SJSA1 (cell line): Measurements from ENCODE around the genes KRT6C, KRT77 and SOAT2.

- RAMPAGE, long total RNA: no peak
These were observed 36.7 kb downstream of the SMIM41 start for GRCh38 chr12:52115979-52116878.

DNA sequence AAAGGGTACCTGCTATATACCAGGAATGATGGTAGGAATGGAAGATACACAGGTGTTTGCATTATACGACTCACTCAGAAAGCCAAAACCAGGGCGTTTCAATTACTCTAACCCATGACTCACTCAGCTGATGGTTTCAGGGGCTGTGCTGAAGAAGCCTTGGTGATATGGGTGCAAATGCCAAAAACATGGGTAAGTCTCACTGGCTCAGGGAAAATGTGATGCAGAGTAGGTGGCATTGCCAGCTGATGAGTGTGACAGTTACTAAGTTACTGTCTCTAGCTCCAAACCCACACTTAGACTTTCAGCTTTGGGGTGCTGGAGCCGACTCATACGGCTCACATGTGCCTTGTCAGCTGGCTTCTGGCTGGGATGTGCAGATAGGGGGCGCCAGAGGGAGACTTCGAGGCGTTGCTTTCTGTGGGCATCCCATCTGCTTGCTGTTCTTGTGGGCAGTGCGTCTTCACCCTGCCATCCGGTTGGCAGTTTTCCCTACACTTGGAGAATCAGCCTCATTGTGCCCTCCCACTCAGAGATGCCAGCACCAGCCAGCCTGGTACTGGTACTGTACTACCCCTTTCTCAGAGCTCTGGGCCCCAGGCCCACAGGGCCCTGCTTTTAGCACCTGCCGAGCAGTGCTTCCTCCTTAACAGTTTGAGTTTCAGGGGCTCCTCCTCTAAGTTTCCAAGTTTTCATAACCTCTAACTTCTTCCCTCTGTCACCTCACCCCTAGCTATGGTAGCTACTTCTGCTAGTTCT is 11.0 kb upstream of the KRT7 start:
- RAMPAGE, long total RNA: no peak

- RAMPAGE, long total RNA: no peak
These were observed 495 bp upstream of the KRT7 start for GRCh38 chr12:52232495-52233001.

- RAMPAGE, long total RNA: no peak
These were observed 5.5 kb downstream of the KRT7 start for GRCh38 chr12:52238571-52239015.

DNA sequence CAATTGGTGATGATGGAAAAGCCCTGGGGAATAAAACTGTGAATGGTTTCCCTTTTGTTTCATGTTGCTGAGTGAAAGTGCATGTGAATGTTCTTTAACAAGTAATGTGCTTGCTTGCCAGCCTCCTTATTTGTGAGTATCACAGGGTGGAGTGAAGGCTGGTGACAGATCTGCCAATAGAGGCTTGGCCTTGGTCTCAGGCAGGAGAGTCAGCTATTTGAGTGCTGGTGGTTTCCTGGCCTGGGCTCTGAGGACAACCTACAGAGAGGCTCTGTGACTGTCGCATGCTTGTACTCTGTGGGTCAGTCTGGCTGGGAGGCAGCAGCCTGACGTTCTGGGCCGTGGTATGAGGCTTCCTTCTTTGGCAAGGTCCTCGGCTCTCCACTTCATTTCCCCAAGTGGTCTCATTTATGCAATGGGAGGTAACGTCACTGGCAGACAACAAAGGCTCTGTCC is 20.6 kb downstream of the KRT85 start:
- RAMPAGE, long total RNA: no peak

GRCh38 chr12:52473556-52474271 is at the start of gene KRT6C:
Gene KRT6C (minus strand): TSS chr12:52473805.
- RAMPAGE, long total RNA: no peak

DNA sequence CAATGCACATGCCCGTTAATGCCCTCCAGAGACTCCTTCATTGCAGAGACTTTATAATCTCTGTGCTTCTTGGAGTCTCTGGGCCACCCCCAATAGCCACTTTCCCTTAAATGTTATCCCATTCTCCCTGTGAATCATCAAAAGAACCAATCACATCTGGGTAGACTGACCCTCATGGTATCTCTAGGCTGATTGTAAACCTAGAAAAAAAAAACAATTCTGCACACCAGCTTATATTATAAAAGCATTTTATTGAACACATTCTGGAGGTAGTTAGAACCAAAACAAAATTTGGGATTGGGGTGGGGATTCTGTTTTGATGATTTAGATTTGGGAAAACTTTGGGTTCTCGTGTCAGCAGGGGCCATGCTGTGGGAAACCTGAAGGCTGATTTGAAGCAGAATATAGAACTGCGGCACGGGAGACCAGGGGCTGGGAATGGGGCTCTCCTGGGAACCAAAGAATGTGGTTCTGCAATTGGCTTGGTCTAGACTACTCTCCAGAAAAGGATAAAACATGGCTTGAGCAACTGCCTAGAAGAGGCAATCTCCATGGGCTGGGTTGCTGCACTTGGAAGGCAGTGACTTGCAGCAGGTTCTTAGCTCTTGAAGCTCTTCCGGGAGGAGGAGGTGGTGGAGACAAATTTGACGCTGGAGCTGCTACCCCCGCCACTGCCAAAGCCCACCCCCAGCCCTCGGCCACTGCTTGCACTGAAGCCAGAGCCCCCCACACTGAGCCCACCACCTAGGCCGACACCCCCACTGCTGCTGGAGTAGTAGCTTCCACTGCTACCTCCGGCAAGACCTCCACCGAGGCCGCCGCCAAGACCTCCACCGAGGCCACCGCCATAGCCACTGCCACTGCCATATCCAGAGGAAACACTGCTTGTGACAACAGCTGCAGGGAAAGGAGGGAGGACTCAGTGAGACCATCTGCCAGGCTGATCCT is 5.6 kb downstream of the KRT5 start:
- RAMPAGE, long total RNA: no peak

DNA sequence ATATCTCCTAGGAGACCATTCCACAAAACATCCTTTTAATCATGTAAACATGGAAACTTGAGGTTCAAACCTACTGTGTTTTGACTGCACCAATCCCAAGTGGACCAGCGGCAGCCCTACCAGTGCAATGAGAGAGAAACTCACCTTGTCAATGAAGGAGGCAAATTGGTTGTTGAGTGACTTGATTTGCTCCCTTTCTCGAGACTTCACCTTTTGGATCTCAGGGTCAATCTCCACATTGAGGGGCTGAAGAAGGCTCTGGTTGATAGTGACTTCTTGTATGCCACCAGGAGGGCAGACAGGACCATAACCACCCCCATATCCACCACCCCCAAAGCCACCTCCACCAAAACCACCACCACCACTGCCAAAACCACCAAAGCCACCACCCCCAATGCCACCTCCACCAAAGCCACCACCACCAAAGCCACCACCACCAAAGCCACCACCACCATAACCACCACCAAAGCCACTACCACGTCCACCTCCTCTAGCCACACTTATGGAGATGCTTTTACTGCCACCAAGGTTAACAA is 525 bp downstream of the KRT1 start:
- RAMPAGE, long total RNA: no peak

- RAMPAGE, long total RNA: no peak
These were observed 10.8 kb upstream of the KRT1 start for GRCh38 chr12:52690811-52691683.

DNA sequence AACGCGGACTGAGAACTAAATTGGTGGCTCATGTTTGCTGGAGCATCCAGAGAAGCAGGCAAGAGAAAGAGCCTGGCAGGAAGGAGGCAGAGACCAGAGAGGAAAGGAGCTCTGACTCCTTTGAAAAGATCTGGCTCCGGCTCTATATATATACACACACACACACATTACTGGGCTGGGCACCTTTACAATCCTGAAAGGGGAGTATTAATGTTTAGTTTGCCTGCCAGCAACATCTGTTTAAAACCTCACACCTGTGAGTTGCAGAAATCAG is at the start of gene KRT77:
Gene KRT77, minus strand, starts transcription at position 122 of the 274 bp plus-strand sequence.
- RAMPAGE, long total RNA: no peak

DNA sequence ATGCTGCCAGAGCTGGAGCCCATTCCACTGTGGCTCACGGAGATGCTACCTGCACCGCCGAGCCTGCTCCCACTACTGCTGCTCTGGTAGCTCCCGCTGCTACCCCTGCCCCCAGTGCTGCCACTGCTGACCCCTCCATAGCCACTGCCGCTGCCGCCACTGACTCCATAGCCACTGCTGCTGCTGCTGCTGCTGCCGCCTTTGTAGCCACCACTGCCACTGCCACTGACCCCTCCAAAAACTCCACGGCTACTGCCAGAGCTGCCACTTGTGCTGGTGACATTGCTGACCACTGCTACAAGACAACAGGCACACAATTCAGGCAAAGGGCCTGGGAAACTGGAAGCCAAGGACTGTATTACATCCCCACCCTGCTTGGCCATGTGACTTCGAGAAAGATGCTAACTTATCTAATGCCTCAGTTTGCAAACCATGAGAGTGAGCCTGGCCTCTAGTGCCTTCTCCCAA is 8.3 kb downstream of the KRT76 start:
- RAMPAGE, long total RNA: no peak

DNA sequence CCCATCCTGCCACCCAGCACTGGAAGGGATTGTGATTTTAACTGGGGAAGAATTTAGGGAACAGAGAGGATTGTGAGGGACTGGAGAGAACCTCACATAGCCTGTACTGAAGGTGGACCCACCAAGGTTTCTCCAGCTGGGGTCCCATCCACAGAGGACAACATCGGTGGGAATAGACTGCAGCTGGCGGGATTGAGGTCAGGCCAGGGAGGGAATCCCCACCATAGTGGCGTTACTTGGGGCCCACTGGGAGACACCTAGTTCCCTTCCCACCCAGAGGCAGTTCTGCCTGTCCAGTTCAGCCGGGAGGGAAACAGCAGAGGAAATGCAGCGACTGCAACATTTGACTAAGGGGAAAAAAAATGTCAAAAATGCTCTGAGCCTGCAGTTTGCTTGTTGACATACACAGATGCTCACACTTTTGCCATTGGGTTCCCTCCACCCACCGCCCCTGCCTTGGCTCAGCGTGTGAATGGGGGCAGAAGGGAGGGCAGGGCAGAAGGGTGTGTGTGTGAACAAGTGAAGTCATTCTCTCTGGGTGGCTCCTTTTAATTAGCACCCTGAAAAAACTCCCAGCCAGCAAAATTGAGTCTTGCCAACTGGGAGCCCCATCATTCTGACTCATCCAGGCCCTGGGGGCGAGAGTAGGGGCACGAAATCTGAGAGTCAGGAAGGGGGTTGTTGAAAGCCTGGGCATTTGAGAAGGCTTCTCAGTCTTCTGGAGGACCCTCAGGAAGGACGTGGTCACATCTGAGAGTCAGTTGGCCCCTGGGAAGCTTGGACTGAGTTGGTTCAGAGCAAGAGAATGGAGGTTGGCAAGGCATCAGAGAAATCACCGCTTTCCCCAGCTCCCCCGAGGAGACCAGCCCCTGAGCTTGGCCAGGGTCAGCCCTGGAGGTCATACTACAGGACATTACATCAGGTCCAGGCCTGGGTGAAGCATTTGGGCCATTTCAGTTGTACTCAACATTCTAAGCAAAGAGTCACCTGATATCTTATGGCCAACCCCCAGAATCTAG is 22.5 kb upstream of the KRT78 start:
- RAMPAGE, long total RNA: no peak

GRCh38 chr12:52980706-52981098 is 25.6 kb upstream of the EIF4B start:
- RAMPAGE, long total RNA: no peak

DNA sequence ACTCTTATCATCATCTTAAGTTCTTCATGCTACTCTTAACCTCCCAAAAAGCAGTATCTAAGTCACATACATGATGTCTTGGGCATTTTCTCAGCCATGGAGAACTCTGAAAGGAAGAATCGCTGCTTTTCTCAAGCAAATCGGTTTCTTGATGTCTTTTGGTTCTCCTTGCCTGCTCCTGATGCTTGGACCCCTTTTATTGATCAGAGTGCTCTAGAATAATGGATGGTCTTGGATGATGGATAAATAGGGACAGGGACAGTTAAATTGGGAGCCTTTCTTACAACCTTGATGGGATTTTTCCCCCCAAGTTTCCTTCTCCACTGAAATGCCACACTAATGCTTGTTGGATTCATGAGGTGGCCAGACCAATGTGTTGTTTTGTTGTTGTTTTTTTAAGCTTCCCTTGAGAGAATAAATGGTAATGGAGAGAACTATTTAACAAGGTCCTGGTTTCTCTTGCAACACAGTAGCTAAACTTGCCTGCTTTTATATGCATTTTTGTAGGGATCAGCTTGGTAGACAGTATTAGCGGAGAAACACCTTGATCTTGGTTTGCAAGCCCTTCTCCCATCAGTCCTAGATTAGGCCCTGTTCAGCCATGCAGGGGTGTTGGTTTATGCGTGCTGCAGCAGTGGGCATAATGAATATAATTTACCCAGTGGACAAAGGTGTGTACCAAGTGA is 8.6 kb upstream of the TNS2 start:
- RAMPAGE, long total RNA: no peak

DNA sequence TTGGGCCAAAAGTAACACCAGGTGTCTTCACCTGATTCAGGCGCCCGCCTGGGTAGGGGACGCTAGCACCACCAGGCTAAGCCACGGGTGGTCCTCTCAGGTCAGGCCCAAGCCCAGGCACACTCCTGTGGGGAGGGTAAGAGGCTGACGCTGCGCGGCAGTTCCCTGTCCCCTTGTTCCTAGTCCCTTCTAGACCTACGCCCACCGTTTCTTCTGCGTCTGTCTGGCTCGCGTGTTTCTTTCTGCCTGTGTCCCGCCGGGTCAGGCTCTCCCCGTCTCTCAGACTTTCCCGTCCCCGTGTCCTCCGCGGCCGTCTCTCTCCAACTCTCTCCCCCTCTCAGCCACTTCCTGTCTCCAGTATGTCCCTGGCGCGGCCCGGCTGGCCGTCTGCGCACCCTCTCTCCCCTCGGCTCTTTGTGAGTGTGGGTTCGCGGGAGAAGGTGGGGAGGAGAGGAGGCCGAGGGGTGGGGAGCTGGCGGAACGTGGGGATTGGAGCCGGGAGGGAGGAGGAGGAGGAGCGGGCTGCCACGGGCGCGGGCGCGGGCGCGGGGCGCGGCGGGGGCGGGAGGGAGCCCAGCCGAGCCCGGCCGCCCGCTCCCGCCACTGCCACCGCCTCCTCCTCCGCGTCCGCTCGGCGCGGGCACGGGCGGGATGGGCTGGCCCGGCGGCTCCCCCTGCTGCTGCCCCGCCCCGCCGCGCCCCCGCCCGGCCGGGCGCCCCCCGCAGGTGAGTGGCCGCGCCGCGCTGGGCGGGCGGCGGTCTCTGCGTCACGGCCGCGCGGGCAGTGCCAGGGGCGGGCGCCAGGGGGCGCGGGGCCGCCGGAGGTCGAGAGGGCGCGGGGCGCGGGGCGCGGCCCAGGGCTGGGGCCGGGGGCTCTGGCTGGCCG is 3.0 kb upstream of the TNS2 start:
- RAMPAGE, long total RNA: no peak

- RAMPAGE, long total RNA: no peak
These were observed 10.5 kb downstream of the SPRYD3 start for GRCh38 chr12:53068644-53069154.

DNA sequence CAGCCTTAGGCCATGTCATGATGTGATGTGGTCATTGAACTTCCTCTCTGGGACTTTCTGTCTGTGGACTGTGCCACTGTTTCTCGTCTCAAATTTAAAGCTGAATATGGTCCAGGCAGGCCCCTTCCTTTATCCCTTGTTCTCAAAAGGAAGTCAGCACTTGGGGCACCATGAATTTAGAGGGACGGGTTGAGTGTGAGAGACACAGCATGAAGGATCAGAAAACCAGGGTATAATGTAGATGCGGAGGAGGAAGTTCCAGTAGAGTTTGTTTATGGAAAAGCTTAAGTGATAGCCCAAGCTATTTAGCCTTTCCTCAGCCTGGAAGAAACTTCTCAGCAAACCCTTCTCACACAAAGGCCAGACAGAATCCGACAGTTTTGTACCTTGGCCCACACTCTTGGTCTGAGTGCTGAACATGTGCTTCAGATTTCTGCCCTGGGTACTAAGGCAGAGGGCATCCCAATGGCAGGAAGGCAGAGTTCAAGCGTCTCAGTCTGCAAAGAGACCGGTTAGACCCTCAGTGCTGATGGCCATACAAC is 3.5 kb upstream of the IGFBP6 start:
- RAMPAGE, long total RNA: no peak

DNA sequence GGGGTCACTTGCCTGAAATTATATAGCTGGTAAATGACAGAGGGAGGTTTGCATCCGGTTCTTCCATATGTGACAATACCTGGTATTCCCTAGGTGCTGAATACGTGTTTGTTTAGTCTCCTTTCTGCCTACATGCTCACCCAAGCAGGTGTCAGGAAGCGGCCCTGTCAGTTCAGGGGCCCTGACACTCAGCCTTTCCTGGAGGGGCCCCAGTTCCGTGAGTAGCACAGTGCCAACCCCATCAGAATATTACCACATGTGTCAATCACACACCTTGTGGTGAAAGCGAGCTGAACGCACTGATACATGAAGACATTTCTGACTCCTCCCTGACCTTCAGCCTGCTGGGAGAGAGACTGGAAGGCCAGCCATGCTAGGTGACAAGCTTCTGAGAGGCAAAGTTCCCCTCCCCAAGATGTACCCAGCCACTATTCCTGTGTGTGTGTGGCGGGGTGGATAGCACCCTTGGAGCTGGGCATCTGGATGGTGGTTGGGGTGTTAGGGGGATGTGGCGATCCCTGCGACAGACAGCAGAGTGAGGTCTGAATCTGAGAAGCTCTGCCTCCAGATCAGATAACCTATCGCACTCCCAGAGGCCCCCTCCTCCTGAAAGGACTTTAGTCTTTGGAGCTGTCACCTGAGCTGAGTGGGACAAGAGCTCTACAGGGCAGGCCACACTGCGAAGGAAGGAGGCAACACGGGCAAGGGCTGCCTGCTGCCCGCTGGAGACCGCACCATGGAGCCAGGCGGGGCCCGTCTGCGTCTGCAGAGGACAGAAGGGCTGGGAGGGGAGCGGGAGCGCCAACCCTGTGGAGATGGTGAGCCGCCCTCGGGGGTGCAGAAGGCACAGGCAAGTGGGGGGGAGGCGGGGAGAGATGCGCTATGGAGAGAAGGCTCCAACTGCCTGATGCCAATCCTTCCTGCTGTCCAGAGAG is at the start of gene SOAT2:
Gene SOAT2, plus strand, starts transcription at position 645 of the 935 bp plus-strand sequence.
- RAMPAGE, long total RNA: no peak

GRCh38 chr12:53116140-53116653 is 12.9 kb downstream of the SOAT2 start:
- RAMPAGE, long total RNA: no peak

GRCh38 chr12:53170176-53170740 is 10.3 kb upstream of the ZNF740 start:
- RAMPAGE, long total RNA: no peak